ENCODE data around the genes FAM90A26, USP17L12 and USP17L29.

- PRO-cap: no peak
- RAMPAGE, long total RNA: no peak
Measured at GRCh38 chr4:8120369-8120872, 38.2 kb downstream of the ABLIM2 start.

GRCh38 chr4:8123062-8124062, 35.3 kb downstream of the ABLIM2 start:
- PRO-cap: no peak
- RAMPAGE, long total RNA: no peak

DNA sequence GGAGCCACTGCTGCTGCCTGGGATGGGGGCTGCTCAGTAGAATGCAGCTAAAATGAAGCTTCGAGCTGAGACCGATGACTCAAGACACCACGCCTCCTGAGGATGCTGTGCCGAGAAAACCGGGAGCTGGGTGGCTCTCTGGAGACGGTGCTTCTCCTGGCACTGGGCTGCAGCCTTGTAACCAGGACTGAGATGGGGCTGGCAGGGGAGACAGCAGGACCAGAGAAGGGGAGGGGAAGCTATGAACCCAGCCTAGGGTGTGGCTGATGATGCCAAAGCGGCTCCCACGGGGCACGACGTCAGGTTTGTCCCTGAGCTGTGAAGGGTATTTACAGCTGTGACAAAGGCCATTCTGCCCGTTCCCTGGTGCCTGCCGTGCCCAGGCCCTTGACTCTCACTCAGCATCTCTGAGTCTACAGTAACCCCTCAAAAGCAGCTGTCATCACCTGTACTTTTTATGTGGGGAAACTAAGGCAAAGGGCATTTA, 8.0 kb downstream of the ABLIM2 start:
- PRO-cap: no peak
- RAMPAGE, long total RNA: no peak

DNA sequence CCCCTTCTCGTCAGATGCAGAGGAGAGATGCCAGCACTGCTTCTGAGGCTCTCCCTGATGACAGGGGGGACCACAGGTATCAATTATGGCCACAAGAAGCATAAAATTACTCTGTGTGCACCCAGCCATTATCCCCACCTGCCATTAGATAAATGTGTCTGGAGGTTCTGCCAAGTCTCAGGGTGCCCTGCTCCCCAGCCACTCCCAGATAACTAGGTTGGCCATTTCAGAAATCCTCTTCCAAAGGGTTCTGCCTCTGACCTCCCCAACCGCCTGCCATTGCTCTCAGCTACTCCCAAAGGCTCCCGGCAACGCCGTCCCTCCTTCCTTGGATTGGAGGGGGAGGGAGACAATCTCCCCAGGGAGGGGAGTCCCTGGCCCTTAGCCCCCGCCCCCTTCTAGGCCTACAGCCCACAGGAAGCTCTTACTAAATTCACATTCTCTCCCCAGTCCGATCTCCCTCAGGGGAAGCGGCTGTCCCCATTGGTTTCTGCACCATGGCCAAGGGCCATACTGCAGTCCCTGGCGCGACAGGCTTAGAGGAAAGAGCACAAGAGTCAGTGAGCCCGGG, 1.3 kb downstream of the ABLIM2 start:
- PRO-cap: no peak
- RAMPAGE, long total RNA: no peak

DNA sequence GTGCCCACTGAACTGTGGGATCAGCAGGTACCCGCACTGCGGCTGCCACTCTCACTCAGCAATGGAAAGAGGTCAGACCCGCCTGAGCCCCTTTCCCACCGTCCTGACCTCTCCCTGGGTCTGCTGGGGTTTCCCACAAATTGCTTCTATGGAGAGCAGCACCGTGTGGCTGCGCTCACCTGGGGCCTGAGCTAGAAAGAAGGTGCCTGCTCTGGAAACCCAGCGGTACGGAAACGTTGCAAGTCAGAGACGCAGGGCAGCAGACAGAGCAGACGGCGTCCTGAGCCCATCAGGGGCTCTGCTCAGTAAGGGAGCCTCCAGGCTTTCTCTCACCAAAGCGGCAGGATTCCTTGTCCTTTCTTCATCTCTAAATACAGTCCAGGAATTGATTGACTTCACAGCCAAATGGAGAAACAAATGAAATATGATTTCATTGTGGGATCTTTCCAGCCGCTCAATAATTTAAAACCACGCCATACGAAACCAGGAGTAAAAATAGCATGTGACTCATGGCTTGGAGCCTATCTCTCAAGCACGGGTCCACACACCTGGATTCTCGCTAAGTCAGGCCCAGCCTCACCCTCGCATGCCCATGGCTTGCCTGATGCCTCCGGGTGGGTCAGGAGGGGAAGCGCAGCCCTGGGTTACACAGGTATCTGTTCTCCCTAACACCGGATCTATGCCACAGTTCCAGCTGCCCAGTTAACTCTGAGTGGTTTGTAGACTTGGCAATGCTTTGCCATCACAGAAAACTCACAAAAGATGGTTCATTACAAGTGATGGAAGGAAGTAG, 5.4 kb upstream of the ABLIM2 start:
- PRO-cap: no peak
- RAMPAGE, long total RNA: no peak

- PRO-cap: no peak
- RAMPAGE, long total RNA: no peak
Measured at GRCh38 chr4:8165270-8165754, 6.7 kb upstream of the ABLIM2 start.

DNA sequence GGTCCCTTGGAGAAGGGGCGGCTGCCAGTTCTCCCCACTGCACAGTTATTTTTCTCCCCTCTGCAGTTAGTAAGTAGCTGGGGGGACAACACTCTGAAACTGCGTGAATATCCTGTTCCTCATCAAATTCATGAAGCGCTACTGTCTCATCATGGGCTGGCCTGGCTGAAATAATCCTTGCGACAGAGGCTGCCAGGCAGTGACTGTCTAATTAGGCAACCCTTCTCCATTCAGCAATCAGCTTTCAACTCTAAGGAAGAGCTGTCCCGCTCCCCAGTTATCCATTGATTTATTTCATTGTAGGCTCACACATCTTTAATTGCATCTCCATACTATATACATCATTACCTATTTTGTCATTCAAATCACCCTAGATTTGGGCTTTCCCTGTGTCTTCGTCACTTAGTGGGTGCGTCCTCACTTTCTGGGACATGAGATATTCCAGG, 8.3 kb downstream of the SH3TC1 start:
- PRO-cap: no peak
- RAMPAGE, long total RNA: no peak

- PRO-cap: no peak
- RAMPAGE, long total RNA: no peak
Measured at GRCh38 chr4:8214943-8215771, 16.1 kb downstream of the SH3TC1 start.

DNA sequence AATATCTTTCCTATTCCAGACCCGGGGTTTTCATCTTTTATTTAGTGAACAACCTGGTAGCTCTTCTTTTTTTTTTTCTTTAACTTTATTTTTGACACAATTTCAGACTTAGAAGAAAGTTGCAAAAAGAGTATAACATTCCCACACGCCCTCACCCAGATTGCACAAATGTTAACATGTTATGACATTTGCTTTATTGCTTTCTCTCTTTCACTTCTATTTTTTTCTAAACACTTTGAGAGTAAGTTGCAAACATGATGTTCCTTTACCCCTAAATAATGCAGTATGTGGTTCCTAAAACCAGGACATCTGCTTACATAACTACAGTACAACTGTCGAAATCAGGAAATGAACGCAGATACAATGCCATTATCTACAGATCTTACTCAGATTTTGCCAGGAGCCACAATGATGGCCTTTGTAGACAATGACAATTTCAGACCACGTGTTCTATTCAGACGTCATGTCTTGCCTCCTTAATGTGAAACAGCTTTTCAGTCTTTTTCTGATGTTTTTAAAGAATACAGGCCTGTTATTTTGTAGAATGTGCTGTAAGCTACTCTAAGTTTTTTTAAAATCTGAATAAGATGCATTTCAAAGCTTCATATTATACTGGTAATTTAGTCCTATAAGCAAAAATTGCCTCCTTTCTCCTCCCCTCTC, 22.4 kb downstream of the SH3TC1 start:
- PRO-cap: no peak
- RAMPAGE, long total RNA: no peak

DNA sequence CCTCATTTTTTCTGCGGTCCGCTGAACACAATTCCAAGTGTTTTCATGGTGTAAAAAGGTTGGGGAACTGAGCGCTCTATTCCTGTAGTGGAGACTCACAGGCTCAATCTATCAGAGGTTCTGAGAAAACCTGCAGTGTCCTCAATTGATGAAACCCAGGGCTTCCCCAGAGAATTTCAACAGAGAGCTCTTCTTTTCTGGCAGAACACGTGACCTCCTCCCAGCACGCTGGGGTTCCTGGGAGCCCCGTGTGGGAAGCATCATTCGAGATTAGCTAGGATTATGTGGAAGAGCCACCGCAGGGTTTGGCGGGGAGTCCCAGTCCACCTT, 1.6 kb downstream of the HTRA3 start:
- PRO-cap: no peak
- RAMPAGE, long total RNA: no peak

DNA sequence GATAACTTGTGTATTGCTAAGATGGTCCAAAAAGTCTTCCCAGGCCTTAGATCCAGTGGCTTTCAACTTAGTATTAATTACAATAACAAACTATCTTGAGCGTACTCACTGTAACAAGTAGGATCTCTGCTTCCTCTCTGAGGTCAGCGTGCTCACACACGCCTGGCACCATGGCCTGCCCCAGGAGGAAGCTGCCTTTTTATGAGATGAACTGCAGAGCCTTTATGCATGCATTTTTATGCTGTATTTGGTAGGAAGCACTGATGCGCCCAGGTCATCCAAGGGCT, 50.0 kb downstream of the HTRA3 start:
- PRO-cap: no peak
- RAMPAGE, long total RNA: no peak

- PRO-cap: no peak
- RAMPAGE, long total RNA: no peak
Measured at GRCh38 chr4:8357625-8358484, 82.7 kb downstream of the ACOX3 start.

GRCh38 chr4:8472984-8473801, 32.6 kb downstream of the TRMT44 start:
- PRO-cap: no peak
- RAMPAGE, long total RNA: no peak

DNA sequence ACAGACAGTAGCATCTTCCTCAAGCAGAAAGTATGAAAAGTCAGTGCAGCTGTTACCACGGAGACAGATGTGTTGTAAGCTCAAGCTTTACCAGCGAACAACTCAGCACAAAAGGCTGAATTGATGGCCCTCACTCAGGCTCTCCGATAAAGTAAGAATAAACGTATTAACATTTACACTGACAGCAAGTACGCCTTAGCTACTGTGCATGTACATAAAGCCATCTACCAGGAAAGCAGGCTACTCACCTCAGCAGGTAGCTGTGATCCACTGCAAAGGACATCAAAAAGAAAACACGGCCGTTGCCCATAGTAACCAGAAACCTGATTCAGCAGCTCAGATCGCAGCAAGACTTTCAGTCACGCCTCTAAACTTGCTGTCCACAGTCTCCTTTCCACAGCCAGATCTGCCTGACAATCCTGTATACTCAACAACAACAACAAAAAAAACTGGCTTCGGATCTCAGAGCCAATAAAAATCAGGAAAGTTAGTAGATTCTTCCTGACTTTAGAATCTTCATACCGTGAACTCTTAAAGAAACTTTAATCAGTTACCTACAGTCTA, 97.5 kb upstream of the FAM90A26 start:
- PRO-cap: no peak
- RAMPAGE, long total RNA: no peak

- PRO-cap: no peak
- RAMPAGE, long total RNA: no peak
Measured at GRCh38 chr4:9170092-9170594, at the start of gene FAM90A26. Gene FAM90A26 (plus strand): TSS chr4:9170409.

- PRO-cap: no peak
- RAMPAGE, long total RNA: no peak
Measured at GRCh38 chr4:9219733-9220211, at the start of gene USP17L12. Gene USP17L12 (plus strand): TSS chr4:9220152.

GRCh38 chr4:9353338-9353815, at the start of gene USP17L29:
Gene USP17L29 (plus strand): TSS chr4:9353638.
- PRO-cap: no peak
- RAMPAGE, long total RNA: no peak

GRCh38 chr4:9500366-9500781, 56.2 kb downstream of the DEFB131A start:
- PRO-cap: unidirectional peak, plus-strand start at chr4:9500557
- RAMPAGE, long total RNA: no peak

DNA sequence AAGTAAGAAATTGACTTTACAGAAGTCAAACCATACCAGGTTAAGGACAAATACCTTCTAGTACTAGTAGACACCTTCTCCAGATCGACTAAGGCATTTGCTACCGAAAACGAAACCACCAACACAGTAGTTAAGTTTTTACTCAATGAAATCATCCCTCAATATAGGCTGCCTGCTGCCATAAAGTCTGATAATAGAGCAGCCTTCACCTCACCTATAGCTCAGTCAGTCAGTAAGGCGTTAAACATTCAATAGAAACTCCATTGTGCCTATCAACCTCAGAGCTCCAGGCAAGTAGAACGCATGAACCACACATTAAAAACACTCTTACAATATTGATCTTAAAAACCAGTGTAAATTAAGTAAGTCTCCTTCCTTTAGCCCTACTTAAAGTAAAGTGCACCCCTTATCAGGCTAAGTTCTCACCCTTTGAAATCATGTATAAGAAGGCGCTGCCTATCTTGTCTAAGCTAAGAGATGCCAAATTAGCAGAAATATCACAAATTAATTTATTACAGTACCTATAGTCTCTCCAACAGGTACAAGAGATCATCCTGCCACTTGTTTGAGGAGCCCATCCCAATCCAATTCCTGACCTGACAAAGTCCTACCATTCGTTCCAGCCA, 160.7 kb downstream of the DEFB131A start:
- PRO-cap: no peak
- RAMPAGE, long total RNA: no peak

DNA sequence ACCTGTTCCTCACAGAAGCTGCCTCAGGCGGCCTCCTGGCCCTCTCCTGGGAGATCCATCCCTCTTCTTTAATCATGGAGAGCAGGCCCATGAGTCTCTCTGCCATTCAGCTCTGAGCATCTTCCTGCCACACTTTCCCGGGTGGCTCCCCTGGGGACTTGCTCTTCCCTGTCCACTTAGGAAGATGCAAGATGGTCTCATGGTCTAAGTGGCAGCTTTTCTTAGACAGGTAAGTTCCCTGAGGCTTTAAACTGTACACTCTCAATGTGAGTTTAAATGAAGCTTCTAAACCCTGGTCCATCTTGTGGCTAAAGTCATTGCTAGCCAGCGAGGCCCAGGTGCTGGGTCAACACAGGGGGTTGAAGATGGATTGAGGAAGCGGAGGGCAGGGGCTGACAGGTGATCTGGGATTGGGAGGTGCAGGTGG, 98.5 kb downstream of the DRD5 start:
- PRO-cap: no peak
- RAMPAGE, long total RNA: no peak